Vein endothelial cell (primary cell): ENCODE measurements around a stretch of chr1.

DNA sequence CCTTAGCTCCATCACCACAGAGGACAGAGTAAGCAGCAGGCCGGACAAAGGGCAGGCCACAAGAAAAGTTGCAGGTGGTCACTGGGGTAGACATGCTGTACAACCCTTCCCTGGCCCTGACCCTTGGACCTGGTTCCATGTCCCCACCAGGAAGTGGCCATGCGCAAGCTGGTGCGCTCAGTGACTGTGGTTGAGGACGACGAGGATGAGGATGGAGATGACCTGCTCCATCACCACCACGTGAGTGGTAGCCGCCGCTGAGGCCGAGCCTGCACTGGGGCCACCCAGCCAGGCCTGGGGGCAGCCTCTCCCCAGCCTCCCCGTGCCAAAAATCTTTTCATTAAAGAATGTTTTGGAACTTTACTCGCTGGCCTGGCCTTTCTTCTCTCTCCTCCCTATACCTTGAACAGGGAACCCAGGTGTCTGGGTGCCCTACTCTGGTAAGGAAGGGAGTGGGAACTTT lies 15.8 kb upstream of the SEMA4A start:
- CAGE, long polyA plus RNA, result no peak

GRCh38 chr1:156154202-156154924 lies 978 bp downstream of the SEMA4A start:
- CAGE, long polyA plus RNA, result no peak

GRCh38 chr1:156196347-156196886 lies 2.5 kb downstream of the SLC25A44 start:
- CAGE, long polyA plus RNA, result no peak

DNA sequence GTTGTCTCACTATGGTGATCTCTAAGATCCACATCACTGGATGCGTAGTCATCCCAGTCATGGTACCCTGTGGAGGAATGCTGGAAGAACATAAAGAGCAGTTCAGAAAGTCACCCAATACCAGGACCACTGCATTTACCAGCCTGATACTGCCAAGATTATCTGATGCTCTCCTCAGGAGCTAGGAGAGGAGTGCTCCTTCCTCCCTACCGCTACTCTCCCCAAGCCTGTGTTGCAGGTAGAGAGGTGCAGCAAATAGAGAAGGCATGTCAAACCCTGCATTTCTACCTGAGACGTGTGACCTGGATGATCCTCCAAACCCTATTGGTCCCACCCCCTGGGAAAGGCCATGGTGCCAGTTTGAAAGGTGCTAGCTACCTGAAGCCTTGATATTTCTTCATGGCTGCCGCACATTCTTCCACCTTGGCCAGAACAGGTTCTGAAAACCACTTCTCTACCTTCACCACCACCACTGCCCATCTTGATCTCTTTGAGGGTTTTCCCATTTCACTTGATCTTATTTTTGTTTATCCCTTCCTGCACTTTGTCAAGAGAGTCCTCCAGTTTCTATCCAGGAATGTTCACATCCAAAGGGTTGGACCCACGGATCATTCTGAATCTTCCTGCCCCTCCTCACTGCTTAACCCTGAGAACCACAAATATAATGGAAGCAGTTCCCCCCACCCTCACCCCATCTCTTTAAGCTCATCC lies 1.1 kb upstream of the PMF1 start:
- CAGE, long polyA plus RNA, result no peak

DNA sequence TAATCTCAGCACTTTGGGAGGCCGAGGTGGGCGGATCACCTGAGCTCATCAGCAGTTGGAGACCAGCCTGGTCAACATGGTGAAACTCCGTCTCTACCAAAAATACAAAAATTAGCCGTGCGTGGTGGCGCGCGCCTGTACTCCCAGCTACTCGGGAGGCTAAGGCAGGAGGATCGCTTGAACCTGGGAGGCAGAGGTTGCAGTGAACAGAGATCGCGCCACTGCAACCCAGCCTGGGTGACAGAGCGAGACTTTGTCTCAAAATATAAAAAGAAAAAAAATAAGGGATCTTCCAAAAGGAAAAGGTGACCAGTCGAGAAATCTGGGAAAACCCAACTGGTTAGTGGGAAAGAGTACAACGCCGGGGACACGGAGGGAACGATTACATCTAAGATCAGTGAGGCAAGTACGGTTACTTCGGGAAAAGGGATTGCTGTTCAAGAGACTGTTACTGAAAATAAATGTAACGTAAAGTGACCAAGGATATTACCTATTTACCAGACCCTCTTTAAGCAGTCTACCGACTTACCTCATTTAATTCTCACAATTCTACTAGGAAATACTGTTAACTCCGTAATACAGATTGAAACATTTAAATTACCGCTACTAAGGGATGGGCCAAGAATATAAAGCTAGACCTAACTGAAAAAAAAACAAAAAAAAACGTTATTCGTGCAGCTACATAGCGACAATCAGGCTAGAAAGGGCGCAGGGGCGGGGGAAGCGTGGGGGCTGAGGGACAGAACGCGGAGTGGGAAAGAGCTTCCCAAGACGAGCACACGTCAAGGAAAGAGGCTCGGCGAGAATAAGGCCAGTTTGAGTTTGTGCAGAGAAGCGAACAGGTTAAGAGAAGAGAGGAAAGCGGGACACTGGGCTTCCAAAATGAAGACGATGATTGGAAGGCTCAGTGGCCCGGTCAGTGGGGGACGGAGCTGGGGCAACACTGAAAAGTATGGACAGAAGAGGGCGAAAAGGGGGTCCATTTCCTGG lies 649 bp downstream of the CCT3 start:
- CAGE, long polyA plus RNA, result no peak

DNA sequence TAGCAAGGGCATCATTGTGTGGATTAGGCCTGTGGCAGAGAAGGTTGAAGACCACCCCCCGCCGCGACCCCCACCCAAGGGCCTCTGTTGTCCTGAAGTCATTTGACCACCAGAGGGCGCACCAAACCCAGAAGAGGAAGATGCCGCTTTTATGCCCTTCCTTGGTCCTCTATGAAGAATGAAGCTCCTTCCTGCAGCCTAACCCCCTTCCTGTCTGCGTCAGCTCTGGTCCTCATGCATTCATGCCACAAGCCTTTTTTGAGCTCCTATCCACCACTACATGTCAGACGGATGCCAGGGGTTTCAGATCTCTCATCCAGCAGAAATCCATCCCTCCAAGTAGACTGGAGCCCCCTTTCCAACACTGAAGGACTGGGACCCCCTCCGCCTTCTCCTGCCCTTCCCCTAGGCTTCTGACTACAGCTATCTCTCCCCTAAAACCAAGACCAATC lies 16.7 kb downstream of the RHBG start:
- CAGE, long polyA plus RNA, result no peak

DNA sequence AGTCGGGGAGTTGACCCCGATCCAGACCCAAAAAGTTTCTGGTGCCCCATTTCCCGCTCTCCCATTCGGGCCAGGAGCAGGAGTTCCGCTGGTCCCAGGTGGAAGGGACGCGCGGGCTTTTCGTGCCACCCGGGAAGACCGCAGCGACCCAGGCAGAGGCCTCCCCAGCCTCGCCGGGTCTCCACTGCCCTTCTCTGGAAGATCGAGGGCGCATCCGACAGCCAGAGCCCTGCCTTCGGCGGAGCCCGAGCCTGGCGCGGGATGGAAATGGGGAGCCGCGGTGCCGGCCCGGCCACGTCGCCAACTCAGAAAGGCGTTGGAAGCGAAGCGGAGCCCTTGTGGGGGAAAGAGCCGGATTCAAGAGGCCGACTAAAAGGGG lies 51.7 kb downstream of the RHBG start:
- CAGE, long polyA plus RNA, result no peak

GRCh38 chr1:156429217-156430290 lies 60.5 kb downstream of the RHBG start:
- CAGE, long polyA plus RNA, result no peak

- CAGE, long polyA plus RNA, result no peak
Measured at GRCh38 chr1:156463213-156463568, 37.4 kb downstream of the MEF2D start.

DNA sequence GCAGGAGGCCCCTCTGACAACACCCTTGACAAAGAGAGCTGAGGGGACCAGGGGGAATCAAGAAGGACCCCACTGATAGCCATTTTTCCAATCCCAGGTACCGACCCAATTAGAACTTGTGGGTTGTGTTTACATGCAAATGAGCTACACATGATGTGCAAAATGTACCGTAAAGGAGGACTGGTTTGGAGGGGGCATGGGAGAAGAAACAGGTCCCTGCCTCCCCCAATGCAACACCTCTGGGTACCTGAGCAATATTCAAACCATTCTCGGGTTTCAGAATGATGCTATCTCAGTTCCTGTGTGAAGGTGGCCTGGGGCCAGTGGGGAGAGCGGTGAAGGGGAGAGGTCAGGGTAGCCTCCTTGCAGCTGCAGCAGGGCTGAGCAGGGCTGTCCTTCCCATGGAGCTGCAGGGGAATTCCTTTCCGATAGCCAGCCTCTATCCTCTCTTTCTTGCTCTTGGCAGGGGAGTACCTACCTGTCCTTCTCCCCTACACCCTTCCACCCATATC lies 12.1 kb downstream of the MEF2D start:
- CAGE, long polyA plus RNA, result no peak

DNA sequence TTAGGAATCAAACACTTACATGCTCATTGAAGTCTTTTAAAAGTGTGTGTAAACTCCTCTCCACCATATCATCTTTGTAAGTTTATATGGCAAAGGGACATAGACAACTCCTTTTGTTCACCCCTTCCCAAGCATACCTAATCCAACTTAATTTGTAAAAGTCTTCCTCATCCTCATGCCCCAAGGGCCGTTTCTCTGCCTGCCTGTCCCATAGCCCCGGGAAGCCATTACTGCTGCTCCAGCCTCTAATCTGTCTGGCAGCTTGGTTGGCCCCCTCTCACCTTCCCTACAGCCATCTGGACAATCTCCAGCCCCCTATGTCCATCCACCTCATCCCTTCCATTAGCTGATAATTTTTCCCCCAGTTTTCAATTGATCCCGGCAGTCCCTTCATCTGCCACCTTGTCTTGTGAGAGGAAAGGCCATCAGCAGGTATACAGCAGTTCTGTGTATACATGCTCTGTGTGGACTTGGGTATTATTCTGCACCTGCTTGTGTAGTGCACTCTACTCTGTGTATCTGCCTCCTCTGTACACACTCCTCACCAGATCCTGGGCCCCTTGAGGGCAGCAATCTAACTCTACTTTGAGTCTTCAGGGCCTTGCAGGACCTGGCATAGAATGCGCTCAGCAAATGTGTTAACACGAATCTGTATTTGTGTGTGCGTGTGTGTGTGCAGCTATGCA lies 3.6 kb upstream of the MEF2D start:
- CAGE, long polyA plus RNA, result no peak

- CAGE, long polyA plus RNA, result no peak
Measured at GRCh38 chr1:156582506-156583225, 3.1 kb downstream of the TTC24 start.

DNA sequence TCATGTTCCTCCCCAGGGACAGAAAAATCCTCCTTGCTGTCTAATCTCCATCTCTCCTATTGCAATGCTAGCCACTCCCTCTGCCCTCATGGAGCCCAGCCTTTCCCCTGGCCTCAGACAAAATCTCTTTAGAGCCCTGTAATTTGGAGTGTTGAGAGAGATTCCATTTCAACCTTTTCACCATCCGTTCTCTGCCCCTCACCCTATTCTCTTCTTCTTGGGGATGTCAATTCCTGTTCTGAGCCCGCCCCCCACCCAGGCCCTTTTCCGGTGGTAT lies 306 bp upstream of the HAPLN2 start:
- CAGE, long polyA plus RNA, result no peak

GRCh38 chr1:156638061-156638741 lies 3.7 kb upstream of the BCAN start:
- CAGE, long polyA plus RNA, result no peak

DNA sequence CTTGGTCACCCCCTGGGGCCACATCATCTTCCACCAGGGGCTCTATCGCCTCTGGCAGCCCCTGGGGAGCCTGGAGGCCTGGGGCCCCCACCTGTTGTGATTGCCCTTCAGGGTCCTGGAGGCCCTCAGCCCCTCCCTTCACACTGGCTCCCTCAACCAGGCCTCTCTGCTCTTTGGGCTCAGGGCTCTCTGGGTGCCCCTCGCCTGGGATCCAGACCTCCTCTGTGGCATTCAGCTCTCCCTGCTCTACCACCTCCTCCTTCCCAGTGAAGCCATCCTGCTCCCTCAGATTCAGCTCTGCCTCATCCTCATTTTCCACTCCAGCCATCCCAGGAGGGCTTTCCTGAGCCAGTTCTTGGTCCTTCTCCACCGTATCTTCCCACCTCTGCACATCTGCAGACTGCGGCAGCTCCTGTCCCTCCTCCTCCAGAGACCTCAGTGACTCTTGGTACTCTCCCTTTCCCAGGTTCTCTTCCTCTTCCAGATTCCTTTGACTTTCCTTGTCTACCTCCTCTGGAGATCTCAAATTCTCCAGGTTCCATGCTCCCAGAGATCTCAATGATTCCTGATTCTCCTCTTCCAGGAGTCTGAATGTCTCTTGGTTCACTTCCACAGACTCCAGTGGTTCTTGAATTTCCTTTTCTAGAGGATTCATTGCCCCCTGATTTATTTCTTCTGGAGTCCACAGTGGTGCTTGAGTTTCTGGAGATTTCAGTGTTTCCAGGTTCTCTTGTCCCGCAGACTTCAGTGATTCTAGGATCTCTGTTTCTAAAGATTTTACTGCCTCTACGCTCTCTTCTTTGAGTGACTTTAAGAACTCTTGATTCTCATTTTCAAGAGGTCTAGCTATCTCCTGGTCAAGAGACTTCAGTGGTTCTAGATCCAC lies 6.0 kb downstream of the NES start:
- CAGE, long polyA plus RNA, result no peak

- CAGE, long polyA plus RNA, result no peak
Measured at GRCh38 chr1:156741777-156742804, 1.2 kb upstream of the MRPL24 start.

GRCh38 chr1:156743529-156743983 lies 2.7 kb upstream of the MRPL24 start:
- CAGE, long polyA plus RNA, result no peak

GRCh38 chr1:156749625-156750710 lies 1.5 kb downstream of the HDGF start:
- CAGE, long polyA plus RNA, result no peak

DNA sequence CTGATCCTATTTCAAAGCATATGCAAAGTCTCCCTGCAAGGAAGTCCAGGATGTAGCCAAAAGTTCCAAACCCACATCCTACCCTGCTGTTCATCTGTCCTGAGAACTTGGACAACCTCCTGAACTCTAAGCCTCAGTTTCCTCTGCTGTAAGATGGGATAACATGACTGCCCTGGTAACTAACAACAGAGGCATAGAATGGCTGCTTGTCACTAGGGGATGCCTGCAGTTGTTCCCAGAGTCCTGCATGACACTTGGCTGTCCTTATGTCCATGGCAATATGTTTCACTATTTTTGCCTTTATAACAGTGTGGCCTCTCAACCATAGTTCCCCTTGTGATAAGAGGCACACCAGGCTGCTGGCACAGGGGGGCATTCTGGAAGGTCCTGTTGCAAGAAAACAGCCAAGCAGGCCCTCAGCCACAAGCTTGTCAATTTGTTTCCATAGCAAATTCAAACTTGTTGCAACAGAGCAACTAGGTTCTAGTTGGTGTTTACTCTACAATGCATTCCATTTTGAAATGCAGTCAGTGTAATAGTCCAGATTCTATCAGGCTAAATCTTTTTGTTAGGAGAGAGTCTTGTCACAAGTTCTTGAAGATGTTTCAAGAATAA lies 1.5 kb upstream of the HDGF start:
- CAGE, long polyA plus RNA, result no peak

- CAGE, long polyA plus RNA, result no peak
Measured at GRCh38 chr1:156755258-156755534, 3.7 kb upstream of the HDGF start.